Cerebellum (tissue), 5 donors: Measurements from ENCODE around the genes MYL6B, IL23A, RBMS2 and RDH16.

DNA sequence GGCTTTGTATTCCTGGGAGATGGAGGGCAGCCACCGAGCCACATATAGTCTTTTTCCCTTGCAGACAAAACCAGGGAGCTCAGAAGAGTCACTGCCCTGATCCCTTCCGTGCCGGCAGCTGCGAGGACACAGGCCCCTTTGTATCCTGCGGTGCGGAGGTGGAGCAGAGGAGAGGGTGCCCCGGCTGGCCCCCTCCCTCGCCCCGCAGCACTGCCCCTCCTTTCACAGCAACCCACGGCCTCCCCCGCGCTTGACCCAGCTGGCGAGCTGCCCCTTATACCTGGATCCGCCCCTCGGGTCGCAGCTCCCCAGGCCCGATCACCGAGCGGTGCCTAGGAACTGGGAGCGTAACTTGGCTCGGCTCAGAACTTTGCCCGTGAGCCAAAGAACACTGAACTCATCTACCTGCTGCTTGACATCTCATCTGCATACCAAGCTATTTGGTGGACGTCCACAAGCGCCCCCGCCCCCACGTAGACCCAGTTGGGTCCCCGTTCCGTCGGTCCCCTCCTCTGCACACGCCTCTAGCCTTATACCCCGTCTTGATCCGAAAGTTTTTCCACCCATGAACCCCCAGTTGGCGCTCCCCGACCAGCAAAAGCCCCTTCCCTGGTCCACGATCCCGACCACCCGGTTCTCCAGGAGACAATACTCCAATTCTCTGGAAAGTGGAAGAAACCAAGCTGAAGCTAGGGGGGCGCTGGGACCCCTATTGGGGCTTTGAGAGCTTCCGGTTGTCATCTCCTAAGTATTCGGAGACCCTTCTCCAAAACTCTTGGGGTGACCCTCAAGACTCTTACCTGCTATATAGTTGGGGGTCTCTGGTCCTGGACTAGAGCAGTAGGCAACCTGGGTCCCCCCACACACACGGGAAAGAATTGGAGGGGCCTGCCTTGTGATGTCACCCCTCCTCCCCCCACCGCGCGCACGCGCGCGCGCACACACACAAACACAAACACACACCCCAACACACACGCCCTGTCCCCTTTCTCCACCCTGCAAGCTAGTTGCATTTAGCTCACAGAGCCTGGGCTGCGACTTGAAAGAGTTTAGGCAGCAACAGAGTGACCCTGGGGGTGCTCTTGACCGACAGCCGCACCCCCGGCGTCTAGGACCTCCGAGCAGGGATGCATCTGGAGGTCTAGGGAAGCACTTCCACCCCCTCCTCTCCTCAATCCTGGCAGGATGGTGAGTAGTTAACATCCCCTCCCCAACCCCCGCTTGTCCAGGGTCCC lies 926 bp upstream of the DNAJC14 start:
- PRO-cap, 3 experiments = peak in 3 of 3 experiments; most common plus-strand start position 948 of the sequence (in 2); most common minus-strand start position 632 of the sequence (in 2)
- RAMPAGE, long total RNA = start-site peak on the plus strand centred at position 980 of the sequence, 21 bp wide, 54 and 37 reads in 2 replicates

- PRO-cap, 3 experiments = no peak in any of the 3 experiments
- RAMPAGE, long total RNA = no peak
Measured at GRCh38 chr12:55834529-55835411, 5.4 kb upstream of the DNAJC14 start.

- PRO-cap, 3 experiments = no peak in any of the 3 experiments
- RAMPAGE, long total RNA = no peak
Measured at GRCh38 chr12:55934357-55934669, 3.4 kb downstream of the DGKA start.

DNA sequence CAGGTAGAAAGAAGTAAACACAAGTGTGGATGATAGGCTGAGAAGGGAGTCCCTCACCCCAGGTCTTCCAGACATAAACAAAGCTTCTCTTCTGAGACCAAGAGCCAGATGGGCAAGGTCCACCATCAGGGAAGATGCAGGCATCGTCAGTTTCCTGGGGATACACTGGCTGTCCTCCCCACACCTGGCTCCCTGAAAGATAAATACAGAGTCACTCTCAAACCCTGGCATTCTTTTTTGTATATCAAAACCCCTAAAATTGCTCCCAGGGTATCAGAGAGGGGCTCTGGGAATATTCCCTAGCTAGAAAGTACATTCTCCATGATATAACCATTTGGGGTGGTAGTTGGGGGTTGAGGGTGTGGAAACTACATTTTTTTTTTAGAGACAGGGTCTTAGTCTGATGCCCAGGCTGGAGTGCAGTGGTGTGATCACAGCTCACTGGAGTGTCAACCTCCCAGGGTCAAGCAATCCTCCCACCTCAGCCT lies 7.4 kb downstream of the PMEL start:
- PRO-cap, 3 experiments = no peak in any of the 3 experiments
- RAMPAGE, long total RNA = no peak

DNA sequence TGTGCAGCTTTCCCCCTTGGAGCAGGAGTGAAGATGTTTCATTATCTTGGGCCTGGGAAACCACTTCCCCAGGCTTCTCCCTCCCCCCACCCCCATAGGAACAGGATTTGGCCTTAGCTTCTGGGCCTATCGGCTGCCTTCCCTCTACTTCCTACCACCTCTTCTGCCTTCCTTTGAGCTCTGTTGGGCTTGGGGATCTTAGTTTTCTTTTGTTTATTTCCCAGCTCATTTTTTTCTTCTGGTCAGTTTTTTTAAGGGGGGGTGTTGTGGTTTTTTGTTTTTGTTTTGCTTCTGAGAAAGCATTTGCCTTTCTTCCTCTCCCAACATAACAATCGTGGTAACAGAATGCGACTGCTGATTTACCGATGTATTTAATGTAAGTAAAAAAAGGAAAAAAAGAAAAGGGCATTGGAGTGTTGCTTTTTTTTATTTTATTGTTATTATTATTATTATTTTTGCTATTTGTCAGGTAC lies 2.7 kb upstream of the SUOX start:
- PRO-cap, 3 experiments = no peak in any of the 3 experiments
- RAMPAGE, long total RNA = no peak

DNA sequence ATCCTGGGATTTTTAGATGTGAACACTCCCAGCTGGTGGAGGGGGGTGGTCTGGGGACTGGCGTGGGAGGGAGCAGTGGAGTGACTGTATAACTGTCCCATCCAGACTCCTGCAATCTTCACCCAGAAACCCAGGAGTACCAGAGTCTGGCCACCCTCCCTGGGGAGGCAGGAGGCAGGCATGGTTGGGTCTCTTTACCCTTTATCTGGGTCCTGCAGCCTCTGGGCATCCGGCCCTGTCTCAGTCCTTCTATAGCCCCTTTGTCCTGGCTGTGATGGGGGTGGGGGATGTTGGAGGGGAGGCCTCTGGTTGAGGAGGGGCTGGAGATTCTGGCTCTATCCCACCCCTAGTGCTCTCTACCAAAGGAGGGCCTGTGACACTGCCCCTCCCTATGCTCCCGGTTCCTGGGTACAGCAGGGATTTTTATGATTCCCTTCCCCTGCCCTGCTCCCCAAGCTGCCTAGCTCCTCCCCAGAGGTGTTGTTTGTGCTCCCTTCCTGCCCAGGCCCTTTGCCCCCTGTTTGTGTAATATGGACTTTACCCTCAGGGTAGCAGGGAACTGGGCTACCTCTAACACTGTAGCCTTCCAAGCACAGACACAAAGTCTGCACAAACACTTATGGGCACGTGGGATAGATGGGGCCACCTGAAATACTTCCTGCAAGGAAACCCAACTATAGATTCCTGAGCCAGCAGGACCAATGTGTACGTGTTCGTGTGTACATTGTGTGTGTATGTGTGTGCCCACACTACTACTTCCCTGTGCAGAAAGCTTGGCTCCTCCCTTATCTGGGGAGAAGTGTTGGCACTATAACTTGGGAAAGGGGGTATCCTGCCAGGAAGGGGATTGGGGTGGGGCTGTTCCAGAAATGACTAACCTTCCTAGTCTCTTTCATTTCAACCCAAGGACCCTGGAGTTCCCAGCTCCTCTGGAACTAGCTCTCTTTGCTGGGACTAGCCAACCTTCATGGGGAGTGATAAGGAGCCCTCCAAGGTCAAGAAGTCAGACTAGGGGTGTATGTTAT lies 1.8 kb downstream of the ERBB3 start:
- PRO-cap, 3 experiments = no peak in any of the 3 experiments
- RAMPAGE, long total RNA = no peak

GRCh38 chr12:56082527-56083580 lies 2.9 kb downstream of the ERBB3 start:
- PRO-cap, 3 experiments = no peak in any of the 3 experiments
- RAMPAGE, long total RNA = no peak

DNA sequence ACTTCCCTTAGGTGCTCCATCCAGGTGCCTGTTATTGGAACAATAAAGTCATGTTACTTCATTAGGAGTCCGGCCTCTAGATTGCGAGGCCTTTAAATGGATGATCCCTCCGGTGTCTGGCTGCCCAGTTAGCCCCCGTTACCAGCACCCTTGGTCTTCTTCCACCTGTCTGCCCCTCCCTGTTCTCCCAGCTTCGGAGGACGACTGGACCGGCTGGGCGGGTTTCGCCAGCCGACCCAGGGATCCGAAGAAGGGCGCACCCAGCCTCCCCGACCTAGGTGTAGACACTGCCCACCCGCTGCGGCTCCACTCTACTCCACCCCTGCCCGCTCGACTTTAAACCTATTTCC lies 493 bp upstream of the PA2G4 start:
- PRO-cap, 3 experiments = peak in 1 of 3 experiments; most common minus-strand start position 313 of the sequence (in 1)
- RAMPAGE, long total RNA = no peak

- PRO-cap, 3 experiments = no peak in any of the 3 experiments
- RAMPAGE, long total RNA = no peak
Measured at GRCh38 chr12:56118713-56119158, 670 bp downstream of the ZC3H10 start.

- PRO-cap, 3 experiments = no peak in any of the 3 experiments
- RAMPAGE, long total RNA = no peak
Measured at GRCh38 chr12:56120993-56121783, 3.1 kb downstream of the ZC3H10 start.

GRCh38 chr12:56152335-56152869 lies at the start of gene MYL6B:
Gene MYL6B (plus strand): TSS chr12:56152587.
- PRO-cap, 3 experiments = peak in 3 of 3 experiments; most common plus-strand start chr12:56152597 (in 1); most common minus-strand start chr12:56152494 (in 3)
- RAMPAGE, long total RNA = no peak

DNA sequence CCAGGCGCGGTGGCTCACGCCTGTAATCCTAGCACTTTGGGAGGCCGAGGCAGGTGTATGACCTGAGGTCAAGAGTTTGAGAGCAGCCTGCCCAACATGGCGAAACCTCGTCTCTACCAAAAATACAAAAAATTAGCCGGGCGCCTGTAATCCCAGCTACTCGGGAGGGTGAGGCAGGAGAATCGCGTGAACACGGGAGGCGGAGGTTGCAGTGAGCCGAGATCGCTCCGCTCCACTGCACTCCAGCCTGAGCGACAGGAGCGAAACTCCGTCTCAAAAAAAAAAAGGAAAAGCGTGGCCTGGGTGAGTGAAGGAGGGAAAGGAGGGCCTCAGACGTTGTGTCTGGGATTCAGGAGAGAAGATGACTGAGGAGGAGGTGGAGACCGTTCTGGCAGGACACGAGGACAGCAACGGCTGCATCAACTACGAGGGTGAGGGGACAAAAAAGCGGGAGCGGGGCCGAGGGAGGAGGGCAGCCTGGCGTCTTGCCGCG lies 998 bp upstream of the MYL6 start:
- PRO-cap, 3 experiments = peak in 3 of 3 experiments; most common plus-strand start position 176 of the sequence (in 3); most common minus-strand start position 123 of the sequence (in 1)
- RAMPAGE, long total RNA = no peak

GRCh38 chr12:56158535-56159434 lies 626 bp downstream of the MYL6 start:
- PRO-cap, 3 experiments = peak in 2 of 3 experiments; most common plus-strand start chr12:56159325 (in 2); most common minus-strand start chr12:56159053 (in 1)
- RAMPAGE, long total RNA = no peak

DNA sequence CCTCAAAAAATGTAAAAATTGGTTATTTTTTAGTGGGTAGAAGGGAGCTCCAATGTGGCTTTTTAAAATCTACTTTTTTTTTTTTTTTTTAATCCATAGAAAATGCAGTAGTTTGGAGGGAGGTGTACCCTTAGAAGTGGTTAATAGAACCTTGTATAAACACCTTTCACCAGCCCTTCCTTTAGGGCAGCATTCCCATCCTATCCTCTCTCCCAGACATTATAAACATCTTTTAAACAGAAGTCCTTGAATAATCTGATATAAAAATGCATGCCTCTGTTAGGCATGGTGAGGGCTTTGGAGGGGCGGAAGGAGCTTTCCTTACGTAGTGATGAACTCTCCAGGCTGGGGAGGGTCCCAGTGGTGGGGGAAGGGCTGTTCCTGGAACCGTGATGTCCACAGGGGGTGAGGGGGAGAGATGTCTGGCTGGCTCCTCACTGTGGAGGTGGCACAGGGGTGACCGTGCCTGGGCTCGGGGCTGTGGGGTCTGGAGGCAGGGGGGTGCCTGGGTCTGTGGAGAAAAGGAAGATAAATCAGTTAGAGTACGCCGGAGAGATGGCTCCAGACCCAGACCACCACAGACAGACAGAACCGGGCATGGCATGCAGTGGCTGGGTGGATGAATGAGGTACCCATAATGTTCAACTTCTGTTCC lies 5.2 kb downstream of the MYL6 start:
- PRO-cap, 3 experiments = no peak in any of the 3 experiments
- RAMPAGE, long total RNA = no peak

DNA sequence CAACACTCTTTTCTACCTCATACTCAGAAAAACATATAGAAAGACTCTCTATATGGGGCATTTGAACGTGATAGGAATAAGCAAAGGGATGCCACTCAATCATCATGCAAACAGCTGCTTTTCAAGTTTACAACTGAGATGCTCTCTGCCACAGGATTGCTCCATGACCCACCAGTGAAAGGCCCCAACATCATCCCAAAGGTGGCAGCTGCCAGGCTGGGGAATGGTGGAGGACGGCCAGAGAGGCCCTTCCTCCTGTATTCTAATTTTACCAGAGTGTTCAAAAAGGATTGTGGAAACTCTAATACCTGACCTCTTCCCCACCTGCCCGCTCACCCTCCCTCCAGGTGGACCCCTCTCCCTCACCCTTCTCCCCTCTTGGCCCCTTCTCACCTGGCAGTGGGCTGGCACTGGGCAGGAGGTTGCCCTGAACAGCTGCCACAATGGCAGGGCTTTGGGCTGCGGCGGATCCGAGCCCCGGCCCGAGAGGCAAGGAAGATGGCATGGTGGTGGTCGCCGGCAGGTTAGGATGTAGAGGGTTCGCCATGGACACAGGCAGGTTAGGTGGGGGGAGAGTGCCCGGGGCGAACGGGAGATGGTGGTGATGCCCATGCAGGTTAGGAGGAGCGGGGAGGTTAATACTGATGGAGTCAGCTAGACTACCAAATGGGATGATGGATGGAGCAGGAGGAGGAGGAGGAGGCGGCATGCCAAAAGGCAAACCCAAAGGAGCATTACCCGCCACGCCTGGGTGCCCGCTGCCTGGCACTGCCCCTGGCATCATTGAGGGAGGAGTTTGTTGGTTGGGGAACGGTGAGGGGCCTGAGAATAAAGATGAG lies 6.0 kb downstream of the MYL6 start:
- PRO-cap, 3 experiments = no peak in any of the 3 experiments
- RAMPAGE, long total RNA = no peak

DNA sequence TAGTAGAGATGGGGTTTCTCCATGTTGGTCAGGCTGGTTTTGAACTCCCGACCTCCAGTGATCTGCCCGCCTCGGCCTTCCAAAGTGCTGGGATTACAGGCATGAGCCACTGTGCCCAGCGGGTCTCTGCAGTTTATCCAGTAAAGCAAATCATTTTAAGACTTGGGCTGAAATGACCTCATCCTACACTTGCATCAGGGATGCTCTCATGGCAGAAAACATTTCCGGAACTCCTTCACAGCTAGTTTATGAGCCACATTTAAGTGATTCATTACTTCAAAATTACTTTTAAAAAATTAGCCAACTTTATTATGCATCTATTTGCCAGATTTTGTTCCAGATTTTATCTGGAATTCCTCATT lies 7.5 kb upstream of the SMARCC2 start:
- PRO-cap, 3 experiments = no peak in any of the 3 experiments
- RAMPAGE, long total RNA = no peak

DNA sequence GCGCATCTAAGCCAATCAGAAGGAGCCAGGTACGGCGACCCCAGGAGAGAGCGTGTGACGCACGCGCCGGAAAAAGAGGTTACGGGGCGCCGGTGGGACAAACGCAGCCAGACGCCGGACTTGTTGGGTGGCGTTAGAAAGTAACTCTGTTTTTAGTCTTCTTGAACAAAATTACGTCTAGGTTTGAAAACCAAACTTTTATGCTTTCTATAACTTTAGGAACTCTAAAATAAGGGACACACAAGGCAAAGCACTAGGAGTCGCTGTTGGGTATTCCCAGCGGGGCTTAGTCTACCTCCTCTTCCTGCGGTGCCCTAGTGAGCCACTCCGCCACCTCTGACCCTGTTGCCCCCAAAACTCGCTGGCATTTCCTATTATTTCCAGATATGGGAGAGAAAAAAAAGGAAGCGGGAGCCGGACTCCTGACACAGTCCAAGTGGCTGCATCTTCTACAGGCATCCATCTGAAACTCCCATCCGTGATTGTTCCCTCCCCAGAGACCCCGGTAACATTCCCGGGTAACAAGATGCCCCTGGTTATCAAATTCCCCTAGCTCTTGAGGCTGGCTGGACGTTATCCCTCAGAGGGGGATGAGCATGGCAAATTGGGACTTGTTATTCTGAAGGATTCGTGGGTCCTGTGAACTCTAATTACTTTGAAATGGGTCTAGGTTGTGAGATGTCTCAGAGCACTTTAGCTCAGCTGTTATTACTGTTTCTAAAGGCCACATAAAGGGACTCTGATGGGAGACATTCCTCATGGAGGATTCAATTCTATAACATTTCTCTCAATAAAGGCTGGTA lies 481 bp upstream of the PAN2 start:
- PRO-cap, 3 experiments = peak in 3 of 3 experiments; most common plus-strand start position 100 of the sequence (in 3)
- RAMPAGE, long total RNA = no peak

GRCh38 chr12:56338562-56339192 lies at the start of gene IL23A:
Gene IL23A (plus strand): TSS chr12:56338884.
- PRO-cap, 3 experiments = no peak in any of the 3 experiments
- RAMPAGE, long total RNA = no peak

DNA sequence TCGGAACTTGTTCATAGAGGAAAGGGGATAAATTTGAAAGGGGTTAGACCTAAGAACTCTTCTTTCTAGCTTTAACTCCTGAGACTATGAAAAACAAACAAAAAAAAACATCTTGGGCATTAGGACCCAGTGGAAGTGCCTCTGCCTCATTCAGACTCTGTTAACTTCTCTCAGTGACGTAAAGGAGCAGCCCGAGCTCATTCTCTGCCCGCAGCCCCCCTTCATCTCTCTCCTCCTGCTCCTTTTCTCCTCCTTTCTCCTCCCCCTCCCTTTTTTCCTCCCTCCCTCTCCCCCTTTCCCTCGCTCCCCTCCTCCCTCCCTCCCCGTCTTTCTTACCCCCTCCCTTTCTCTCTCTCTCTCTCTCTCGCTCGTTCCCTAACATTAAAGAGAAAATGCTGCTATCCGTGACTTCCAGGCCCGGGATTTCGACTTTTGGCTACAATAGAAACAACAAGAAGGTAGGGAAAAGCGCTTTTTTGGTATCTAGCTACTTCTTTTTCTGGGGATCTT lies at the start of gene RBMS2:
Gene RBMS2, plus strand, starts transcription at position 189 of the 510 bp plus-strand sequence.
- PRO-cap, 3 experiments = peak in 3 of 3 experiments; most common plus-strand start position 173 of the sequence (in 1); most common minus-strand start position 172 of the sequence (in 3)
- RAMPAGE, long total RNA = no peak

- PRO-cap, 3 experiments = no peak in any of the 3 experiments
- RAMPAGE, long total RNA = no peak
Measured at GRCh38 chr12:56956960-56958158, at the start of gene RDH16. Gene RDH16 (minus strand): TSS chr12:56957608.